Fibroblast of villous mesenchyme (primary cell): Measurements from ENCODE around the gene NFATC2.

- CAGE, long polyA plus RNA: no peak
Observed at GRCh38 chr20:51522951-51523907, 19.3 kb downstream of the NFATC2 start.

GRCh38 chr20:51541928-51543012 lies at the start of gene NFATC2:
NFATC2 (minus strand) TSS chr20:51542719.
- CAGE, long polyA plus RNA: no peak

DNA sequence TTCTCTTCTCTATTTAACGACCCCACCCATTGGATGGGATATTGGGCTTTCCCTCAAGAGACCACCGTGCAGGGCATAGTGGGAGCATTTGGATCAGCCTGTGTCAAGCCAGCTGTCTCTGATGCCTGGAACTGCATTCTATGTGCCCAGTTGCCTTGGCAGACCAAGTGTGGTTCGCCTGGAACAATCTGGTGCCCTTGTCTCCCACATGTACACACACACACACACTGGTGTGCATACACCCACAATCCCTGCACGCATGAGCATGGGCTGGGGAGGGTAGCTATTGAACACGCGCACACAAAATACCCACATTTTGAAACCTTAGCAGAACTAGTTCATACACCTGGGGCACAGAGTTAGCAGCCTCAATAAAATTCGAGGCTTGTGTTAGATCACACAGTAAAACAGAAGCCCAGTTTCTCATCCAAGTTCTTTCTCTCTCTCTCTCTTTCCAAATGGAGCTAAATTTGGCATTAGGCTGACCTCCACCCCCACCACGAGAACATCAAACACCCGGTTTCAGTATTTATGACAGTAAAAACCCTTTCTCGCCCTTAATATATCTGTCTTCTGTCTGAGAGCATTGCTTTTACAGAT lies 18.1 kb upstream of the NFATC2 start:
- CAGE, long polyA plus RNA: no peak

DNA sequence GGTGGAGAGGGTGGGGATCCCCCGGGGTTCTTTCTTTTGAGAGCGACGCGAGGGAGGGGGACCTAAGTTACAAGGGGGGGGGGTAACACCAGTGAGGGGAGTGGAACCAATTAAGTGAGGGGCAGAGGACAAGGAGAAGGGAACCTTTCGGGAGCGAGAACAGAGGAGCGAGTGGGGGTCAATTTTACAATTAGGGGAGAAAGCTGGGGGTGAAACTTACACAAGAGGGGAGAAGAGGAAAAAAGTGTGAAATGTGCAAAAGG lies 543 bp downstream of the SALL4 start:
- CAGE, long polyA plus RNA: no peak

GRCh38 chr20:52105540-52105972 lies 86.0 kb downstream of the ZFP64 start:
- CAGE, long polyA plus RNA: no peak

DNA sequence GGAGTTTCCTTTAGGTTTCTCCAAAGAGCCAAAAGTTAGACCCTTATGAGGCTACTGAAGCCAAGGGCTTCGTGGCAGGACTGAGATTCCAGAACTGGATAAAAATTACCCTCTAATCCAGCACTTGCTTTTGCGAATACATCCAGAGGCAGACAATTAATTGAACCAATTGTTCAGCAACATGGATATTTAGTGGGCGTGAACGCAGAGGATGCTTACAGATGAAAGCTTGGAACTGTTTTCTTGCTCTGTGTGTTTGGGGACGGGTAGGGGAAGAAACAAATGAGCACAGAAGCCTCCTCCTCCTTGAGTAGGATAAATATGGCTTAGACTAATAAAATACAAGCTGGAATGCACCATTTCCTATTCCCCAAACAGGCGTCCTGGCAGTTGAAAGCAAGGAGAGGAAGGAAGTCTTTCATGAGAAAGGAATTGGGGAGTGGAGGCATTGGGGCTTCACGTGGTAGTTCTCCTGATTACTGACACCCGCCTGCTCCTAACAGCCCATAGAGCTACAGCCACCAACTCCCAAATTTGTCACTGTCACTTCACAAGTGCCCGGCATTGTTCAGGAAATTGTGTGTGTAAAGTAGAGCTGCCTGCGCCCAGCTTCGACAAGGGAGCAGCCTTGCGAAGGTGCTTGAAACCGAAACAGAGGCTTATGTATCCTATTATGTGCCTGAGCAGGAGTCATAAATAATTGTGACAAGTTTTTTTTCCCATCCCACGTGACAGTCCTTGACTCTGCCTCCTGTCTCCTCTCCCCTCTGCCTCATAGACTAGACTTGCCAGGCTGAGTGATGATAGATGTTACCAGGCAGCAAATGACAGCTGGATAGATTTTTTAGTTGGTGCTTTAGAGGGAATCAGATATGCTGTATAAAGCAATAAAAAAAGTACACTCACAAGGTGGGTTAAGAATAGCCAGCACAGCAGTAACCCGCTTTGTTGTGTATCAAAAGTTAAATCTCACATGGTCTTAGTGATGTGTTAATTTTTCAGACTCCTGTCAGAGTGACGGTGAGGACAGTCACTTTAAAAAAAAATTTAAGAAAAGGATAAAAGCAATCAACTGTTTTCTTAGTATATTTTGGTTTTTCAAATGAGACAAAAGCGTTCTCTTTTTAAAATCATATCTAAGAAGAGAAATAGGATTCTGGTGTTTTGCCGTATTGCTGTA lies 301.7 kb upstream of the ZFP64 start:
- CAGE, long polyA plus RNA: no peak

- CAGE, long polyA plus RNA: no peak
Observed at GRCh38 chr20:52616450-52617036, 355.6 kb upstream of the TSHZ2 start.

- CAGE, long polyA plus RNA: no peak
Observed at GRCh38 chr20:52974966-52975888, 3.1 kb downstream of the TSHZ2 start.

- CAGE, long polyA plus RNA: no peak
Observed at GRCh38 chr20:53000926-53001213, 28.7 kb downstream of the TSHZ2 start.

- CAGE, long polyA plus RNA: no peak
Observed at GRCh38 chr20:53006866-53007473, 34.8 kb downstream of the TSHZ2 start.

GRCh38 chr20:53081157-53081668 lies 109.1 kb downstream of the TSHZ2 start:
- CAGE, long polyA plus RNA: no peak

DNA sequence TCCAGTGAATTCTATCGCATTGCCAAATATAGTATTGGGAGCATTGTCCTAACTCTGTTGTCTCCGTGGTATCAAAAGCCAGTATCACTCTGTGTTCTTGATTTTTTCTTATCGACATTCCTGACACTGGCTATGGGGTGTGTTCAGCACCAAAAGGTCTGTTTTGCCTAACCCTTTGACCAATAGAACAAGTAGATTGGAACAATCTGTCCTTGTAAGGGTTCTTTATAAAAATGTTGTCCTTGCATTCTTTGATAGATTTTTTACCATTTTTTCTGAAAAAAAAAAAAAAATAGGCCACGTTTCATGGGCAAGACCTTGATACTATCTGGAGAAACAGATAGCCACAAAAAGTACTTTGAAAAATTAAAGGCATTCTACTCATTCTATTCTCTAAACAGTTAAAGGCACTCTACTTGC lies 161.5 kb downstream of the TSHZ2 start:
- CAGE, long polyA plus RNA: no peak

- CAGE, long polyA plus RNA: no peak
Observed at GRCh38 chr20:53162112-53162863, 190.1 kb downstream of the TSHZ2 start.

DNA sequence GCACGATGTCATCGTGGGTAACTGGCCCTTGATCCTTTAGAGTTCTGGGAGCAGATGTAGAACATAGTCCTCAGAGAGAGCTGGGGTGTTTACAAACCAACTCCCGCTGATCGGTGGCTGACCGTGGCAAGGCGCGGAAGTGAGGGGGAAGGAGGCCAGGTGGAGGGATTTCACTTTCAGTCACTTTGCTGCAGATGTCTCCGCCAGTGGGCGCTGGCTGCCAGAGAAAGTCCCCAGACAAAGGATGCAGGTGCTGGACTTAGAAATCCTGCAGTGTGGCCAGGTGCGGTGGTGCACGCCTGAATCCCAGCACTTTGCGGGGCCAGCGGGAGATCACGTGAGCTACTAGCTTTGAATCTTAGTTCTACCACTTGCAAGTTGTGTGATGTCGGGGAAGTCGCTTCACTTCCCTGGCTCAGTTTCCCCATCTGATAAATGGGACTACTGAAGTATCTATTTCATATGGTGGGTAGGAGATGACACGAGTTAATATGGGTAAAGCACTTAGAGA lies 180.5 kb downstream of the ZNF217 start:
- CAGE, long polyA plus RNA: no peak

DNA sequence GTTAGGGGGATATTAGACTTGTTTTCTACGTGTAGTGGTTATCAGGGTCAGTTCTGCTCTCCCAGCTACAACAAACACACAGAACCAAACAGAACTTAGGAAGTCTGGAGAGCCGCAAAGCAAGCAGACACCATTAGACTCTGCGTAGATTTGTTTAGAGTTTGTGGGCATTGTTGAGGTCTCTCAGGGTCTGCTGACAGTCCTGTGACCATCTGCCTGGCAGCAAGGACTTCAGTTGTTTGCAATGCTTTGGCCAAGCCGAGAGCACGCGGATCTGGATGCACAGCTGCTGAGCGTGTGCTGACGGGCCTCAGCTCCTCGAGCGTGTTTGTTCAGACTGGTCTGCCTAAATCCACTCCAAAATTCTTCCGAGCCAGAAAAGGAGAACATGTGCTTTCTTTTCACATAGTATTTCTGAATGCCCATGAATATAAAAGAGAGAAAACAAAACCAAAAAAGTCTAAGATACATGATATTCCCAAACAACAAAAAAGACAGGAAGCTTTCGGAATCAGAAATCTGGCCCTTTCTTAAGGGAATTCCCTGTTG lies 159.0 kb downstream of the ZNF217 start:
- CAGE, long polyA plus RNA: no peak

- CAGE, long polyA plus RNA: no peak
Observed at GRCh38 chr20:53578685-53579761, 14.6 kb downstream of the ZNF217 start.

DNA sequence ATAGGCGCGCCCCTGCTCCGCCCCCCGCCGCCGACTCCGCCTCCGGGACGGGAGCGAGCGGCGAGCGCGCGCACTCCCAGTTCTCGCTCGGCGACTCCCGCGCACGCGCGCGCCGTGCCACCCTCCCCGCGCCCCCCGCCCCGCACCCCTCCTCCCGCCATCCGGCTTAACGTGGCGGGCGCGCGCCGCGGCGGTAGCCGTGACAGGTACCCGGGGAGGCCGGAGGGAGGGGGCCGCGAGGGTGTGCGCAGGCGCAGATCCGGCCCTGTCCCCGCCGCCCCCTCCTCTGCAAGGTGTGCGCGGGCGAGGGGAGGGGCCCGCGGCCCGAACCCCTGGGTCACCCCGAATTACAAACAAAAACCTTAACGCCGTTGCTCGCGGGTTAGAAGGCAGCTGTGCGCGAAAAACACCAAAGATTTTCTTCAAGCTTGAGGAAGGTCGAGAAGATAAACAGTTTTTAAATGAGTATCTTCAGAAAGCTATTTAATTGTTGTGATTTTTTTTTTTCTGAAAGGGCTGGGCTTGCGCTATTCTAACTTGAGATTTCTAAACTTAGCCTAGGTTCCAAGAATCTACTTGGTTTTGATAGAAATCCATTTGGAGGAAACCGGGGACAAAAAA lies 891 bp upstream of the ZNF217 start:
- CAGE, long polyA plus RNA: no peak

DNA sequence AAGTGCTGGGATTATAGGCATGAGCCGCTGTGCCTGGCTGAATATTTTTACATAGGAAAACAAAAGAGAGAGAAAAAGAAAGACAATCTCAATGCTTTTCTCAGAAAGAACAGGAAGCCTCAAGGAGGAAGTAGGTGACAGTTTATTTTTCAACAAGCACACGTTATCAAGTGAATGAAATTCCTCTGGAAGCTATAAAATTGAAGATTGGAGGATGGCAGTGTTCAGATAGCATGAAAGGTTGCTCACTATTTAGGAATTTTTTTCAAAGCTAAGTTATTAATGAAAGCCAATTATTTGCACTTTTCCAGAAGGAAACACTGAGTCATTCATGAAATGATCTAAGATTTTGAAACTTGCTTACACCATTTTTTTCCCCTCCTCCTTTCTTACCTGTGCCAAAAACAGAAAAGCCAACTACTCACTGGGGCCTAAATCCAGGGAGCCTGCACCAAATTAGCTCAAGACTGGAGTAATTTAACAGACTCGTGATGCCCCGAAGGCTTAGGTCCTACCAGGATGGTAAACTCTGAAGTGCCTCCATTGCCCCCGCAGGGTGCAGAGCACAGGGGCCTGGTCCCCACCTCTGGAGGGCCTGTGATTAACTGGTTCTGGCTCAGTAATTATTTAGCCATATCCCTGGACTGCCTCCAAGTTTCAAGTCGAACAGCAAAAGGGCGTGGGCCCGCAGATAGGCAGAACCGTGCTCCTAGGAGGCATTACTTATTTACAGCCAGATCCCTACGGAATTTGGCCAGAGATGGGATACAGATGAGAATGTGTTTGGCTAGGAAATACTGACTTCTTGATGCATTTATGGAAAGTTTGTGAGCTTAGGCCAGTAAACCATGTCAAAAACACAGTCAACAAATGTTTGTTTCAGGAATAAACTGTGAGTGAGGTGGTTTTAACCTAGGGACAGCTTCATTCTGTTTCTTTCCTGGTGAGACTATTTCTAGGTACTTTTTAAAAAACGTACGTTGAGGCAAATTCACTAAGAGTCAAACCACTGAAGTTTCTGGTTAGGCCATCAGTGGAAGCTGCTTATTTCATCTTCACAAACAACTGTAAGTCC lies 28.1 kb upstream of the ZNF217 start:
- CAGE, long polyA plus RNA: no peak

DNA sequence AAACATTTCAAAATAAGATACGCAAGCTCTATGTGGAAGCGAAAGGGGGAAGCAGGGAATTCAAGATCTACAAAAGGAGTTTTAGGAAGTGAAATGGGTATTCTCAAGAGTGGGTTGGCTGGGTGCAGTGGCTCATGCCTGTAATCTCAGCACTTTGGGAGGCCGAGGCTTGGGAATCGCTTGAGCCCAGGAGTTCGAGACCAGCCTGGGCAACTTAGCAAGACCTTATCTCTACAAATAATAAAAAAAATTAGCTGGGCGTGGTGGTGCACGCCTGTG lies 103.2 kb upstream of the ZNF217 start:
- CAGE, long polyA plus RNA: no peak

DNA sequence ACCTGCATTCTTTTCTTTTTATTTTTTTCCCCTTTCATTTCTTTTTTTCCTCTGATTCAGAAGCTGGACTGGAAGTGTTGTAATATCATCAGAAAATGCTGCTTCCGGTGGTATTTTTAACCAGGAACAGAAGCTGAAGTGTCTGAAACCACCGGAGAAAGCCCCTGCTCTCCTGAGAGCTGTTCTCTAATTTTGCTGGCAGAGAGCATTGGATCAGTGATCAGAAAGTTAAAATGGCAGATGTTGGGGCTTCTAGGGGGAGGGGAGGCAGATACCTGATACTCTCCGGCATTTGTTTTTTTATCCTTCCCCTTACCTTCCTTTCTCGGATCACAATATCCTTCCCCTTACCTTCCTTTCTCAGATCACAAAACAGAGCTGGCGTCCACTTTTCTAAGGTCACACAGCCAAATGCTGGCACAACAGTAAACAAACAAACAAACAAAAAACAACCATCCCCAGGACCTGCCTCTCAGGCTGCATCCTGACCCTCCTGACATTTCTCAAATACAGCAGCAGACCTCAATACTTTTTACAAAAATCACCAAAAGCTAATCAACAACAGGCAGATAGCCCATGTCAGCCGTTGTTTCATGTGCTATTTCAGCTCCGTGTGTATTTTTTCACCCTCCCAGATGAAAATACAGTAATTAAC lies 143.3 kb upstream of the ZNF217 start:
- CAGE, long polyA plus RNA: no peak